Ileum (tissue), 1 donor: ENCODE measurements around a stretch of chr14.

DNA sequence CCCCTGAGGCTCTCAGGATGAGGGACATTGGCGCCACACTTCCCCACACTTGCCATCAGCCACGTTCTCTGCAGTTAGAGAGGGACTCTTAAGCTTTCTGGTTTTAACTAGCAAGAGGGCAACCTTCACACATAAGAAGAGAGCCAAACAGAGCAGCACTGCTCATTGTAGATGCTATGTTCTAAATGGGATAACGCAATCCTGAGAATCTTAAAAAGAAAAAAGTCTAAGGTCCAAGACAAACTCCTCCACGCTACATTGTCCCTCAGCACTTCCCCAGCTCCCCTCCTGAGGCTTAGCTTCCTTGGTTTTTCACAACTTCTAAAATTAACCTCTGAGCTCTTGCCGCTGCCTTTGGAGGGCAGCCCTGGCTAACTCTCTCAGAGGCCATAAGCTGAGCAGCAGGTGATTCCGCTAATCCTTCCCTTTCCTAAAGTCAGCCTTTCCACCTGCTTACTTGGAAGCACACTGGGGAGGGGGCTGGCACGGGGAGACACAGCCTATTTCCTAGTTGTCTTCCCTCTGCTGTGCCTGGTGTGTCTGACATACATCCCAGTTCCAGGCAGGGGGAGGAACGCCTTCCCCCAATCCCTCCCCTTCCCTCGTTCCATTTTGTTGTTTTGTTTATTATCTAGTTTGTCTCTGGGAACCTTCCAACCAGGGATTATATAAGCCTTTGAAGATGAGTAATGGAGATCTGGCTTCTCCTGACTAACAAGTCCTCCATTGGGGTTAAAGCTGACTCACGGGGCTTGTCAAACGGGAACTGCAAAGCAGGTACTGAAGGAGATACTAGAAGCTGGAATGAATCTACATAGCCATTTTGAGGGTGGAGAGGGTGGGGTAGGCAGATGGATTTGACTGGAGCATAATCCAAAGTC, 231.1 kb downstream of the FOXN3 start:
- PRO-cap: unidirectional peak, minus-strand start at position 533 of the sequence

GRCh38 chr14:89186912-89187553, 230.0 kb downstream of the FOXN3 start:
- PRO-cap: no peak

DNA sequence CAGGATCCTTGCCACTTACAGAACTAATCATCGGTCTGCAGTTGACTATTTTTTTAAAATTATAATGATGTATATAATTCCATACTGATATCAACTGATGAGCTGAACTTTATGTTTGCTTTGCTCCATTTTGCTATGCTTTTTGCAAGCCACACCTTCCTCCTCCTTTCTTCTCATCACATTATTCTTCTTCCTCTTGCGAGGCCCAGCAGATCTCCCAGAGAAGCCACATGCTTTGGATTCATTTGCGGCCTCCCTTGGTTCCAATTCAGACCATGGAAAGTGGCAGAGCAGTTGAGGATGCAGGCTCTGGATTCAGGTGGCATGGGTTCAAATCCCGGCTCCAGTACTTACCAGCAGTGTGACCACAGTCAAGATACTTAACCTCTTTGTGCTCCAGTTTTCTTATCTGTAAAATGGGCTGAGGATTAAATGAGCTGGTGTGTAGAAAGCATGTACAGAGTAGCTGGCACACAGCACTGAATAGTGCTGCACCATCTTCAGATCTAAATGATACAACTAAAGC, 197.0 kb downstream of the FOXN3 start:
- PRO-cap: no peak

- PRO-cap: no peak
Observed at GRCh38 chr14:89308378-89309028, 108.5 kb downstream of the FOXN3 start.

GRCh38 chr14:89314643-89316057, 101.9 kb downstream of the FOXN3 start:
- PRO-cap: no peak

DNA sequence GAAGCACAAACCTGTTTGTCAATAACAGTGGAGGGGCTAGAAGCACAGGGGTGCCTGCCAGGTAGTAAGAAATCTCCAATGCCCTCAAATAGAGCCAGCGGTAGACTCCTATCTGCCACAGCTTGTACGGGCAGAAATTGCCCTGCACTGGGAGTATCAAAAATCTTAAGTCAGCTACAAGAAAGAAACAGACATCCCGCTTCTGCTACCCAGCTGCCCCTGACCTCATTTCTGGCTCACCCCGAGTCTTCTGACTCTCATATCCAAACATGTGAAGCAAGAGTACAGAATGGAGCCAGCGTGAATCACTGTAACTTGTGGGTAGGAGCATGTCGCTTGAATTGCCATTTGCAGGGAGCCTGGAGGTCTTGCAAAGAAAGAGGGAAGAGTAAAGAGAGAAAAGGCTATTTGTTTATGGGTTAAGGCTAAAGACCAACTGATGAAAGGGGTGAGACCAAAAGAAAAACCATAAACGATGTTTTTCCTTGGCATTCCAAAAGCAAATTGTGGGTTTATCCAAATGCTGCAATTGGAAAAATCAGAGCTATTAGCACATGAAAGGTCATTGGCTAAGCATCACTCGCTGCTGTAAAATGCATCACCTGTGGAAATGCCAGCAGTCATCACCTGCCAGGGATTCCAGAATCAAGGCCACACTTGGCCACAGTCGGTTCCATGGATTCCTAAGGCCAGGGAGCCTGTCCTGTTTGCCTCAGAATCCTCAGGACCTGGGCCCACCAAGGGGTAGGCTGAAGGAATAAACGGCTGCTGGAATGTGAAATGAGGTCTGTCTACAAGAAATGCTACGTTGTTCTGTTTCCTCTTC, 86.6 kb downstream of the FOXN3 start:
- PRO-cap: no peak

DNA sequence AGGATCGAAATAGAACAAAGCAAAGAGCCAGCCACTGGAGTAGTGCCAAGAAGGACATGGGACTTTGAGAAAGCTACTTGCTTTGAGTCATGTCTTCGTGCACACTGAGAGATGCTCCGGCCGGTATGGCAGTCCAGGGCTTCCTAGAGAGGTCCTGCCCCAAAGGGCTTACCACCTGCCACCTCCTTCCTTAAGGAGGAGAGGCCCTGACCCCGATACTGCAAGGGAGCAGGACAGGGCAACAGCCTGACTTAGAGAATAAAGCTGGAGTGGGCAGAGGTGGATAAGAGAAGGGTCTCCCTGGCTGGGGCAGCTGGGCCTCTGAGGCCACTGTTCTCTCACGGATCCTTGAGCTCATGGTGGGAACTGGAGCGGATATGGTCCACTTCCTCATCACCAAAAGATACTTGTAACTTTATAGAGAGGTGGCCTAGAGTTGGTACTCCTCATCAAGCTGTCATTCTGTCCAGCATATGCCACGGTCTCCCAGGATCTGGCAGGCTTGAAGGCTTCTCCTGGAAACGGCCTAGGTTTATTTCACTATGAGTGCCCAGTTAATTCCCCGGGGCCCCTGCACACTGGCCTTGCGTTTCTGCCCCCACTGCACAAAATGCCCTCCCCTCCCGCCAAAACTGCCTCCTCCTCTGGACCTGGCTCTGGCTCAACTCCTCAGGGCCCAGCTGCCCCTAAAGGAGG, 57.3 kb downstream of the FOXN3 start:
- PRO-cap: no peak

GRCh38 chr14:89366900-89367085, 50.2 kb downstream of the FOXN3 start:
- PRO-cap: bidirectional peak, plus-strand start at chr14:89366979, minus-strand start at chr14:89366745

- PRO-cap: no peak
Observed at GRCh38 chr14:89381780-89382549, 35.1 kb downstream of the FOXN3 start.

- PRO-cap: no peak
Observed at GRCh38 chr14:89408556-89409249, 8.3 kb downstream of the FOXN3 start.

DNA sequence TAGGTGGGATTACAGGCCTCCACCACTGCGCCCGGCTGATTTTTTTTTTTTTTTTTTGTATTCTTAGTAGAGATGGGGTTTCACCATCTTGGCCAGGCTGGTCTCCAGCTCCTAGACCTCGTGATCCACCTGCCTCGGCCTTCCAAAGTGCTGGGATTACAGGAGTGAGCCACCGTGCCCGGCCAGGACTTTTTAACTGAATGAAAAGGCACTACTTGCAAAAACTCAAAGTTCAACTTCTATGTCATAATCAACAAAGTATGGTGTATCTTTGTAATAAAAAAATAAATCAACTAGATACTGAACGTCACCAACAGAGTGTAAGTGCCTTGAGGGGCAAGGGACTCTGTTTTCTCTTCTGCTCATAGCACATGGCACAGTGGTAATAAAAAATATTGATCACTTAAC, 10.4 kb upstream of the FOXN3 start:
- PRO-cap: no peak

GRCh38 chr14:89429480-89429941, 12.5 kb upstream of the FOXN3 start:
- PRO-cap: no peak

DNA sequence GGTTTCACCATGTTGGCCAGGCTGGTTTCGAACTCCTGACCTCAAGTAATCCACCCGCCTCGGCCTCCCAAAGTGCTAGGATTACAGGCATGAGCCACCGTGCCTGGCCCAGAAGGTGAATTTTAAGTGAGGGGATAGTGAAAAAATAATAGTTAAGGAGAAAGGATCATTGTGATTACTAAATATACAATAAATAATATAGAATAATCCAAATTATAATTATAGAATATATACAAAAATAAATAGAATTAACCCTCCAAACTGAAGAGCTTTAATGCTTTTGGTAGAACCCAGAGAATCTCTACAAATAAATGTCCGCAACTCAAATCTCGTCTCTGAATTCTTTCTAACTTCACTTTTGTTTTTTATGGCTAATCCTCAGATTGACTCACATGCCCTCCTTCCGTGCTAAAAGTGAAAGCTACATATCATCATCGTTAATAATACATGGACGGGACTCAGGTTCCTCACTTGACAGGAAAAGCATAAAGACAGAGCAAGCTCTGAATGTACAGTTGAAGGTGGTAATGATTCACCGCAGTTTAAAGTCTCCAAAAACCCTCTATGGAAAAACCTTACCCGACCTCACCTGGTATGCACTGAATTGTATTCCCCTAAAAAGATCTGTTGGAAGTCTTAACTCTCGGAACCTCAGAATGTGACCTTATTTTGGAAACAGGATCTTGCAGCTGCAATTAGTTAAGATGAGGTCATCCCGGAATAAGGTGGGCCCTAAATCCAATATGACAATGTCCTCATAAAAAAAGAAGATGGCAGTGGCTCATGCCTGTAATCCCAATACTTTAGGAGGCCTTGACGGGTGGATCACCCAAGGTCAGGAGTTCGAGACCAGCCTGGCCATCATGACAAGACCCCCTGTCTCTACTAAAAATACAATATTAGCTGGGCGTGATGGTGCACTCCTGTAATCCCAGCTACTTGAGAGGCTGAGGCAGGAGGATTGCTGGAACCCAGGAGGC, 147.3 kb upstream of the FOXN3 start:
- PRO-cap: no peak

- PRO-cap: no peak
Observed at GRCh38 chr14:89599096-89599588, 182.1 kb upstream of the FOXN3 start.

DNA sequence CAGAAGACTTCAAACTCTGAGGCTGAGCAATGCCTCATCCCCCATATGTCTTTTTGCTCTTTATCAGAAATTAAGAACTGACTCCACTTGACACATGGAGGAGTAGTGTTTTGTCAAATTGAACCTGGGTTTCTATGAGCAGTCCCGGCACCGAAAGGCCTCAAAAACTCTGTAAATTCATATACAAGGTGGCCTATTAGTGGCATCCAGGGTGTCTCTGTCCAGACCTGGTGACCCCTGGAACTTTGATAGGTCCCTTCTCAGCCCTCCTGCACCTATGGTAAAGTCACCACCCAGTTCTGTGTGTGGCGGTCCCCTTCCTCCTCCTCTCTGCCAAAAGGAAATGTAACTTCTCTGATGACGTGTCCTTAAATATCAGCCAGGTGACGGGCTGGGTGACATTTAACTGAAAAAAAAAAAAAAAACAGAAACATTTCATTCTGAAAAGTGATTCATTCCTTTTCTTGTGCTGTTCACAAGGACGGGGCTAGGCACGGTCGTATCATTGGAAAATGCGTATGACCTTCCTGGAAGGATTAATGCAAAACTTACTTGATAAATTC, 204.0 kb upstream of the FOXN3 start:
- PRO-cap: unidirectional peak, minus-strand start at position 332 of the sequence

GRCh38 chr14:89813711-89814258, 140.7 kb downstream of the EFCAB11 start:
- PRO-cap: no peak

- PRO-cap: unidirectional peak, plus-strand start at chr14:90062543
Observed at GRCh38 chr14:90062157-90062619, 394 bp downstream of the KCNK13 start.

DNA sequence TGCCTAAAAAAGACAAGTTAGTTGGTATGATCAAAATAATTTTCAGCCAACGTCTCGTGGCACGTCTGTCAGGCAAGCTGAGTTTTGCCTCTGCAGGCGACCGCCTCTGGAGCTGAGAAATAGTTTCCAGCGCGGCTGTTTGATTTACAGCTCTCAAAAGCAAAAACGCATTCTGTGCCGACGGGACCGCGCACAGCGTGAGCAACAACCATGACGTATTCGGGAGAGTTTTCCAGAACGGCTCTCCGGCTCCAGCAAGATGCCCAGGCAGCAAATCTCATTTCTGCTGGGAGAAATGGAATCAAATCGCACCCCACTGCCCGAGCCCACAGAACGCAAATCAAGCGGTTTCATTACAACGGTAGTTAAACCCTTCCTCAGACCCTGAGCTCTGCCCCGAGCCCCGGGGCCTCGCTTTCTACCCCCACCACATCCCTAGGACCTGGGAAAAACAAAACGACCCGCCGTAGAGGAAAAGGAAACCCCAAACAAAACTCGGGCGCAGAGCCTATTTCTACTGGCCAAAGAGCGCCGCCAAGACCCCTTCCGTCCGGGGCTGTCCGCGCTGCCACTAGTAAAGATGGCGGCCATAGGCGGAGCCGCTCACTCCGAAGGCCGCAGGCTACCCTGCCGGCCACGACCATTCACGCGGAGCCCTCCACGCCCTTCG, 14.1 kb upstream of the CALM1 start:
- PRO-cap: bidirectional peak, plus-strand start at position 170 of the sequence, minus-strand start at position 120 of the sequence; bidirectional peak, plus-strand start outside the sequence, minus-strand start at position 648 of the sequence

DNA sequence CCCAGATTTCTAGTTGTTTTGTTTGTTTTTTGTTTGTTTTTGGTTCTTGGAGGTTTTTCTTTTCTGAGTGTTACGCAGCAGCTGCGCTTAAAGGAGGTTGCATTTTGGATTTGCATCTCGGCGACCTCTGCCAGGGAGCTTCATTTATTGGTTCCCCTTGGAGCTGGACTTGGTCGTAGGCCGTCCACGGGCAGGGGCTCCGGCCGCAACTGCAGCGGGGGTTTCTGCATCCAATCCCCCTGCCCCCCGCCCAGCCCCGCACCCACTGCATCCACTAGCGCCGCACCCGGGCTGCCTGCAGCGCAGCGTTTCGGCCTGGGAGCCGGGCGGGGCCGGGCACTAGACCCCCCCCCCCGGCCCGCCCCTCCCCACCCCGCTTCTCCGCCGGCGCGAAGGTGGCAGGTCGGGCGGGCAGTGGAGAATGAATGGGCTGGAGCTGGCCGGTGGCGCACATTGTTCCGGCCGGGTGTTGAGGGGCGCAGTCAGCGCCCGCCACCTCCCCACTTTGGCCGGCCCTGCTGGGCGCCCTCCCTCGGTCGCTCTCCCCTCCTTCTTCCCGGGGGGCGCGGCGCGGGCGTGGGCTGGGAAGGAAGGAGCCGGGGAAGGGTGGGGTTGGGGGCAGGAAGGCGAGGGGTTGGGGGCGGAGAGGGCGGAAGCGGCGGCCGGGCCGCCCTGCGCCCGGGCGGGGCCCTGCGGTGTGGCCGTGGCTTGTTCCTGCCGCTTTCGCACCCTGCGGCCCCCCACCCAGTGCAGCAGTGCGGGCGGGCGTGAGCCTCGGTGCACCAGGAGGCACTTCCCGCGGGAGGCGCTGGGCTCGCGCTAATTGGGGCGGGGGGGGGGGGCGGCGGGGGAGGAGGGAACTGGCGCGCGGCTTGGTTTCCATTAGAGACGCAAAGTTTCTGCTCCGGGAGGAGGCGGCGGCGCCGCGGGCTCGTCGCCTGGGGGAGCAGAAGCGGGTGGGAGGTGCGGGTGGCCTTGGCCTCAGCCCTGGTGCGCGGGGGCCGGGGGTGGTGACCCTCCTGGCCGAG, 768 bp downstream of the CALM1 start:
- PRO-cap: bidirectional peak, plus-strand start at position 755 of the sequence, minus-strand start at position 556 of the sequence

DNA sequence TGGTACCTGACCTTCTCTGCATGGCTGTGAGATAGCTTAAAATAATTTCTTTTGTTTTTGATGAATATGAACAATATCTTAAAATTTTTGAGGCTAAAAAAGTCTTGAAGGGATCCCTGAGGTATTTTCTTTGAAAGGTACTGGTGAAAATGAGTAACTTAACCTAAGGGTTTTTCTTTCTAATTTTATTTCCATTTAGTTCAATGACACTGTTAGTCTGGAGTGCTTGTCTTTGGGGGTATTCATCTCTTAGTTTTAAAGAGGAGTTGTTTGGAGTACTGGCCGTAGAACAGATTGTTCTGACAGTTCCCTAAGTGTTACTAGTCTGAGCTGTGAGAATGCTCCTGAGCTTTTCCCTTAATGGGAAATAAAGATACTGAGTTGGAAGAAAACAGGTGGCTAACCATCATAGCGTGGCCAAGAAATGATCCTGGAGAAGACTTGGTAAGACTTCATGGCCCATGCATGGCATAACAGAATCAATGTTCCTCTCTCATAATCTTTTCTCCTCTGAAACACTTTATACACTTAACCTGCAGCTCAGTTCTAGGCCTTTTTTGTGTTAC, 6.1 kb downstream of the CALM1 start:
- PRO-cap: no peak